Measurements from ENCODE around the gene CHGA.

- PRO-cap, 6 experiments: no peak in any of the 6 experiments
- RAMPAGE, long total RNA, 2 experiments: no peak in any of the 2 experiments
- RRBS: no CpG with 5 or more reads among the region's 6 CpGs
These were observed 95.5 kb downstream of the LGMN start for GRCh38 chr14:92653042-92653271.

DNA sequence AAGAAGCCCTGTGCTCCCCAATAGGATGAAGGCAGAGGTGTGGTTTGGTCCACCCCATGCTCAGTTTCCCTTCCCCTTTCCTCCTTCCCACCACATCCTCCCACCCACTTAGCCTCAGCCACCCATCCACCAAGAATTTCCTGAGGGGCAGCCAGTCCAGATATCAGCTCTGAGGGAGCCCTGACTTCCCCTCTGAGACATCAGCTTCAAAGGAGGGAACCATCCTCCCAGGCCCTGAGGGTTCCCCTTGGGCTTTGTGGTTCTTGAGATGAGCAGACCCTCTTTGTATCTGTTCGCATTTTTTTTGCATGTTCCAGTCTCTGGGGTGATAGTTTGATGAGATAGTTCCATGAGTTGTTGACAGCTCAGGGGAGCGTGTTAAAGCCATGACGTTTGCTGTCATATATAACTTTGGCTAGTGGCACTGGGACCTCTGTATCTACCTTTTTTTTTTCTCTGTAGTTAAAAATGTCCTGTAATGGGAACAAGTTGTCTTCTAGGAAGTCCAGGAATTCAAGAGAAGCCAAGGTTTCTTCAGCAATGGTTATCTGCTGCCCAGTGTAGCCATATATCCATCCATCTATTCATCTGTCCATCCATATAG is 71.2 kb downstream of the LGMN start:
- PRO-cap, 6 experiments: no peak in any of the 6 experiments
- RAMPAGE, long total RNA, 2 experiments: no peak in any of the 2 experiments
- RRBS: no CpG with 5 or more reads among the region's 3 CpGs

- PRO-cap, 6 experiments: no peak in any of the 6 experiments
- RAMPAGE, long total RNA, 2 experiments: no peak in any of the 2 experiments
- RRBS: 71% methylated on average over 1 of the region's 11 CpGs
These were observed 63.8 kb downstream of the LGMN start for GRCh38 chr14:92684559-92685089.

DNA sequence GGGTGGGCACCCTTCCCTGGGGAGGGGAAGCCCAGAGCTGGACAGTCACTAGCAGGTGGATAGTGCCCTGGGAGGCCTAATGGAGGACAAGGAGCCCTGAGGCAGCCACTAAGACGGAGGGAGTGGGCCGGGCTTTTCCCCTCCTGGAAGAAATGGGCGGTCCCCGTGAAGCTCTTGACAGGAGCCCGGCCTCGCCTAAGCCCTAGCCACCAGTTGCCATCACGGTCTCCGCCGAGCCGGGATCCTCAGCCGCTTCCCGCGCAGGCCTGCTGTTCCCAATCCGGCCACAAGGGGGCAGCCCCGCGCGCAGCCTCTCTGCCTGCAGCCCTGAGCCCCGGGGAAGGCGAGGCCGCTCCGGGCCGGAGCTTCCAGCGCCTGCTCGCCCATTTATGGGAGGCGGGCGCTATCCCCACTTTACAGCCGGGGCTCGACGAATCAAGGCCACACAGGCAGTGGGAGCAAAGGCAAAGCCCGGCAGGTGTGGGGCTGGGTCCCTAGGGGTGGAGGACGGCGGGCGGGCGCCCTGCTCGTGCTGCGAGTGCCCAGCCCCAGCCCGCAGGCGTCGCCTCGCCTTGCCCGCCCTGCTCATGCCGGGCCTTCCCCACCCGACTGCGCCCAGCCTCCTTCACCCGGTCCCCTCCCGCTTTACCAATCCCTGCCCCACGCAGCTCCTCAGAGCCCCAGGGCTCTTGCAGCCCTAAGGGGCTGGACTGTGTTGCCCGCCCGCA is 61.5 kb downstream of the LGMN start:
- PRO-cap, 6 experiments: peak in 1 of 6 experiments; most common plus-strand start position 212 of the sequence (in 1)
- RAMPAGE, long total RNA, 2 experiments: no peak in any of the 2 experiments
- RRBS: 13% methylated on average over 38 of the region's 49 CpGs

GRCh38 chr14:92692556-92692871 is 55.9 kb downstream of the LGMN start:
- PRO-cap, 6 experiments: no peak in any of the 6 experiments
- RAMPAGE, long total RNA, 2 experiments: no peak in any of the 2 experiments
- RRBS: no CpG with 5 or more reads among the region's 1 CpG

GRCh38 chr14:92706742-92707003 is 41.8 kb downstream of the LGMN start:
- PRO-cap, 6 experiments: no peak in any of the 6 experiments
- RAMPAGE, long total RNA, 2 experiments: no peak in any of the 2 experiments
- RRBS: no CpG with 5 or more reads among the region's 8 CpGs

GRCh38 chr14:92770309-92770766 is 21.9 kb upstream of the LGMN start:
- PRO-cap, 6 experiments: no peak in any of the 6 experiments
- RAMPAGE, long total RNA, 2 experiments: no peak in any of the 2 experiments
- RRBS: no CpG with 5 or more reads among the region's 3 CpGs

- PRO-cap, 6 experiments: no peak in any of the 6 experiments
- RAMPAGE, long total RNA, 2 experiments: no peak in any of the 2 experiments
- RRBS: no CpG with 5 or more reads among the region's 7 CpGs
These were observed 19.4 kb downstream of the GOLGA5 start for GRCh38 chr14:92813294-92814163.

DNA sequence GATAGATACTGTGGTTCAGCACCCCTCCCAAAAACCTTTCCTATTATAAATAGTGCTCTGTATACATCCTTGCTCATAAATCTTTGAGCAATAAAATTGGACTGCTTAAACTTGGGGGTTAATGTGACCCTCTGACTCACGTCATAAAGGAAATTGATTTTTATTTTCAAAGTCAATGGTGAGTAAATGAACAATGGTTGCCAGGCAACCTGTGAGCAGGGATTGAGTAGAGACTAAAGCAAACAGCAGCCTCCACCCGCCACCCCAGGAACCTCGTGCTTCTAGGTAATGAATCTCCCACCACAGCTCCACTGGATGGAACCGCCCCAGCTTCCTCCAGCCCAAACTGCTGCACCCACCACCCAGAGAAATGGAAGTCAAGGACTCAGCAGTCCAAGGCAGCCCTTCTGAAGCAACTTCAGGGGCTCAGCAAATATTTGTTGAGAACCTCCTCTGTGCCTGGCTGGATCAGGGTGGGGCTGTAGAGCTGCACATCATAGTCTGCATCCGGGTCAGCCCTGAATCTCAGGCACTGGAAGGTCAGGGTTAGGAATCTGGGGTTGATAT is 31.7 kb upstream of the CHGA start:
- PRO-cap, 6 experiments: no peak in any of the 6 experiments
- RAMPAGE, long total RNA, 2 experiments: no peak in any of the 2 experiments
- RRBS: no CpG with 5 or more reads among the region's 5 CpGs

DNA sequence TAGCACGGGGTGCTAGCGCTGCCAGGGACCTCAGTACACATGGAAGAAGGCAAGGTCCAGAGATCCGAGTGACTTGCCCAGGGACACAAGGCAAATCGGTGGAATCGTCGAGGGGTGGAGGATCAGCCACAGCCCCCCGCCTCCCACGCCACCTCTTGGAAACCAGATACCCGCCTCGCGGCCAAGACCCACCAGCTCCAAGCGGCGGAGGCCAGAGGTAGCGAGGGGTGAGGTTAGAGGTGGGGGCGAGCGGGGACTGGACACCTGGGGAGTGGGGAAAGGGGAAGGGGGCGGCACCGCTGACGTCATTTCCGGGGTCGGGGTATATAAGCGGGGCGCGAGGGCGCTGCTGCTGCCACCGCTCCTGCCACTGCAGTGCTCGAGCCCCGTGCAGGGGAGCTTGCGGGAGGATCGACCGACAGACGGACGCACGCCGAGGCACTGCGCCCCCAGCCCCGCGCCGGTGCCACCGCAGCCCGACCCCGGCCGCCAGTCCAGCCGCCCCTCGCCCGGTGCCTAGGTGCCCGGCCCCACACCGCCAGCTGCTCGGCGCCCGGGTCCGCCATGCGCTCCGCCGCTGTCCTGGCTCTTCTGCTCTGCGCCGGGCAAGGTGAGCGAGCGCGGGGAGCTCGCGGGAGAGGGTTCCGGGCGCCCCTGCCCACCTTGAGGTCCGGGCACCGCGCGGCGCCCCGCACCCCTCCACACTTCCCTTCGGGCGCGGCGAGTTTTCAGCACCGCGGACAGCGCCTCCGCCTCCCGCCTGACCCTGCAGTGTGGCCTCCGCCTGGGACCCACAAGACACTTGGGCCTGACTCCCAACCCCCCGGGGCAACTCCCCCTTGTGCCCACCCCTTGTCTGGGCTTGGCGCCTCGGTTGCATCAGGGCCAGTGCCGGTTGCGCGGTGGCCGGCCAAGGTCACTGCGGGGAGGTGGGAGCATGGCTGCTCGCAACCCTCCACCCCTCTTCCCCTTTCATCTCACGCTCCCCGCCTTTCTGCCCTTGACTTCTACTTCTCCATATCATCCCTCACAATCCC is at the start of gene CHGA:
TSS of gene CHGA (plus strand) at position 355 of the 1,037 bp plus-strand sequence.
- PRO-cap, 6 experiments: no peak in any of the 6 experiments
- RAMPAGE, long total RNA, 2 experiments: no peak in any of the 2 experiments
- RRBS: 2% methylated on average over 13 of the region's 91 CpGs

DNA sequence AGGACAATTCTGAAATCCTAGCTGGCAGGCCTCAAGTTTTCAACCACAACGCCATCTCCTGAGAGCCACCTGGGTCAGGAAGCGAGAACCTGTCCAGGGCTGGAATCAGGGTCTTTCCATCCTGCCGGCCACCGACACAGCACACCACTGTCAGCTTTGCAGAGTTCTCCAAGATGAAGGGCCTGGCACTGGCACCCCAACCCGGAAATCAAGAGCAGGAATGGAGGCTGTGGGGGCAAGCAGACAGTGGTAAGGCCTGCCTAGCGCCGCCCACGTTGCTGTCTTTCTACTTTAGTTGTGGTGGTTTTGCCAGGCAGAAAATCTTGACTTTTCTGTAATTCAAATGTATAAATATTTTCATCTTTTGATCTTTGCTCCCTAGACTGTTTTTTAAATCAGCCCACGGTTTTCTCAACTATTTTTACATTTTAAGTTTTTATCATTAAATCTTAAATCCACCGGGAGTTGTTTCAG is 90.6 kb downstream of the ITPK1 start:
- PRO-cap, 6 experiments: no peak in any of the 6 experiments
- RAMPAGE, long total RNA, 2 experiments: no peak in any of the 2 experiments
- RRBS: 73% methylated on average over 1 of the region's 10 CpGs

DNA sequence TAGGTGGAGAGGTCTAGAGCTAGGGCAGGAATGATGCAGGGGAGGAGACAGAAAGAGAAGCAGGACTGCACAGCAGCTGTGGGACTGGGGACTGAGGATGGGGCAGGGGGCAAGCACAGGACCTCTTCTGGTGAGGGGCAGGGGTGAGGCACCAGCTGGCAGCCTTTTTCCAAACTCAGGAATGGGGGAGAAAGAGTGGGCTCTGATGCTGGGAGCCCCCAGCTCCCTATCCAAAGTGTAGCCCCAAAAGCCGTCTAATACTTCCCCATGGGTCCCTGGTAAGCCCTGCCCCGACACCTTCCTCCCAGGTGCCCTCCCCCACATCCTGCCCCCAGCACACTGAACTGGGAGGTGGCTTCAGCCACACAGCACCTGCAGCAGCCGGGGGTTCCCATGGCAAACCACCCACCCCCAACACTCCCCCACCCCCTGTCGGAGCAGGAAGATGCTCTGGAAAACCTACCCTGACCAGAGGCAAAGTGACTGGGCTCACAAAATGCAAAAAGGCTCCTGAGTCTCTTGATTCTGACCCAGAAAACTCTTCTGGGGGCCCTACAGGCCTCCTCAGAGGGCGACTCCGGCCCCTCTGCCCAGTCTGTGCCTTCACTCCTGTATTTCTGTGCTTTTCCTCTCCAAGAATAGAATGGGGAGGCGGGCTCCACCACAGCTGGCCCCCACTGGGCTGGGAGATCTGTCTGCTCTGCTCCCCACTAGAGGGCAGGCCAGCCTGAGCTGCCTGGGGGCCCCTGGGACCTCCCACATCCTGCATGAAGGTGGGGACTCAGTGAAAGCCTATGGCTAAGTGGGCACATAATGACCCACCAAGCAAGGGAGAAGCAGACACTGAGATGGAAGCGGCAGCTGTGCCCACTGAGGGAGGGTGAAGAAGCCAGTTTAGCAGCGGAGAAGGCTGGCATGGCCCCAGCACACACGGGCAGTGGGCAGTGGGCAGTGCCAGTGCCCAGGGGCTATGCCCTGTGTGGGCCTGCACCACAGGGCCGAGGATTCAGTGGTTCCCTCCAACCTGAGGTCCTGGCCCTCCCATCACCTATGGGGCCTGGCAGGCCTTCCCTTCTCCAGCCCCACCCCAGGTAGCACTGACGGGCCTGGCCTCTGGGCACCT is 81.5 kb downstream of the ITPK1 start:
- PRO-cap, 6 experiments: no peak in any of the 6 experiments
- RAMPAGE, long total RNA, 2 experiments: no peak in any of the 2 experiments
- RRBS: no CpG with 5 or more reads among the region's 12 CpGs

- PRO-cap, 6 experiments: no peak in any of the 6 experiments
- RAMPAGE, long total RNA, 2 experiments: no peak in any of the 2 experiments
- RRBS: no CpG with 5 or more reads among the region's 9 CpGs
These were observed 71.6 kb downstream of the ITPK1 start for GRCh38 chr14:93044139-93044562.

GRCh38 chr14:93049893-93050487 is 65.7 kb downstream of the ITPK1 start:
- PRO-cap, 6 experiments: peak in 1 of 6 experiments; most common plus-strand start chr14:93050194 (in 1)
- RAMPAGE, long total RNA, 2 experiments: no peak in any of the 2 experiments
- RRBS: 7% methylated on average over 2 of the region's 14 CpGs

GRCh38 chr14:93062740-93063162 is 53.0 kb downstream of the ITPK1 start:
- PRO-cap, 6 experiments: no peak in any of the 6 experiments
- RAMPAGE, long total RNA, 2 experiments: no peak in any of the 2 experiments
- RRBS: no CpG with 5 or more reads among the region's 9 CpGs

GRCh38 chr14:93113178-93114247 is 2.2 kb downstream of the ITPK1 start:
- PRO-cap, 6 experiments: peak in 1 of 6 experiments; most common plus-strand start chr14:93113530 (in 1)
- RAMPAGE, long total RNA, 2 experiments: no peak in any of the 2 experiments
- RRBS: no CpG with 5 or more reads among the region's 20 CpGs

GRCh38 chr14:93245557-93246478 is 38.8 kb downstream of the UBR7 start:
- PRO-cap, 6 experiments: no peak in any of the 6 experiments
- RAMPAGE, long total RNA, 2 experiments: no peak in any of the 2 experiments
- RRBS: no CpG with 5 or more reads among the region's 11 CpGs

- PRO-cap, 6 experiments: no peak in any of the 6 experiments
- RAMPAGE, long total RNA, 2 experiments: no peak in any of the 2 experiments
- RRBS: no CpG with 5 or more reads among the region's 5 CpGs
These were observed 38.6 kb downstream of the BTBD7 start for GRCh38 chr14:93294178-93294708.

- PRO-cap, 6 experiments: no peak in any of the 6 experiments
- RAMPAGE, long total RNA, 2 experiments: no peak in any of the 2 experiments
- RRBS: no CpG with 5 or more reads among the region's 1 CpG
These were observed 21.1 kb downstream of the BTBD7 start for GRCh38 chr14:93311632-93312274.

- PRO-cap, 6 experiments: no peak in any of the 6 experiments
- RAMPAGE, long total RNA, 2 experiments: no peak in any of the 2 experiments
- RRBS: no CpG with 5 or more reads among the region's 2 CpGs
These were observed 103.2 kb downstream of the UNC79 start for GRCh38 chr14:93533752-93534444.

Measured in heart left ventricle (tissue), 7 donors.